UCH-1 (cell line): ENCODE measurements around a stretch of chr14.

- RRBS = no CpG with 5 or more reads among the region's 57 CpGs
Measured at GRCh38 chr14:100825663-100826666, 77.6 kb downstream of the RTL1 start.

- RRBS = no CpG with 5 or more reads among the region's 27 CpGs
Measured at GRCh38 chr14:100831692-100832730, 71.5 kb downstream of the RTL1 start.

- RRBS = no CpG with 5 or more reads among the region's 2 CpGs
Measured at GRCh38 chr14:100935865-100936204, 32.3 kb upstream of the RTL1 start.

- RRBS = no CpG with 5 or more reads among the region's 19 CpGs
Measured at GRCh38 chr14:101230112-101230519, 326.6 kb upstream of the RTL1 start.

- RRBS = no CpG with 5 or more reads among the region's 12 CpGs
Measured at GRCh38 chr14:101476903-101477424, 284.5 kb upstream of the PPP2R5C start.

- RRBS = no CpG with 5 or more reads among the region's 3 CpGs
Measured at GRCh38 chr14:101704197-101704528, 57.3 kb upstream of the PPP2R5C start.

GRCh38 chr14:101834359-101835005 is 73.0 kb downstream of the PPP2R5C start:
- RRBS = no CpG with 5 or more reads among the region's 5 CpGs

- RRBS = no CpG with 5 or more reads among the region's 9 CpGs
Measured at GRCh38 chr14:101837944-101838361, 76.4 kb downstream of the PPP2R5C start.

DNA sequence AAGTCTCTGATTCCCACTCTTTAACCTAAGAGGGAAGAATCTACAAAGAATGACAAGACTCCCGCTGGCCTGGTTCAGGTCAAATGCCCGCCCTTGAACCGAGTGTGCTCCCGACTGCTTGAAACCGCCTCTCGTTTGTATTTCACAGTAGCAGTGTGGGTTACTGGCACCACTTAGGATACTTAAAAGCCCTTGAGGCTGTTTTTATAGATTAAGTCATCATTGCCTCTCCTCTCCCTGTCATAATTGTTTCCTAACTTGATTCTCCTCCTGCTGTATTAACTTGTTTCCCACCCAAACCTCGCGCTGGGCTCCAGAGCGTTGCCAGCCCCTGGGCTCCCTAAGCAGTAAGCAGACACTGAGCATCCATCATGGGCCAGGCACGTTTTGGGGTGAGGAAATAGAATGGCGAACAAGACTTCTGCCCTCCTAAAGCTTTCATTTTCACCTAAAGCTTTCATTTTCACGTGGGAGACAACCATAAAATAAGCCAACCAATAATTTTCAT is 97.3 kb downstream of the PPP2R5C start:
- RRBS = no CpG with 5 or more reads among the region's 12 CpGs

- RRBS = no CpG with 5 or more reads among the region's 15 CpGs
Measured at GRCh38 chr14:101865213-101865889, 99.0 kb upstream of the DYNC1H1 start.

GRCh38 chr14:101948280-101949058 is 15.9 kb upstream of the DYNC1H1 start:
- RRBS = 4% methylated on average over 5 of the region's 50 CpGs

DNA sequence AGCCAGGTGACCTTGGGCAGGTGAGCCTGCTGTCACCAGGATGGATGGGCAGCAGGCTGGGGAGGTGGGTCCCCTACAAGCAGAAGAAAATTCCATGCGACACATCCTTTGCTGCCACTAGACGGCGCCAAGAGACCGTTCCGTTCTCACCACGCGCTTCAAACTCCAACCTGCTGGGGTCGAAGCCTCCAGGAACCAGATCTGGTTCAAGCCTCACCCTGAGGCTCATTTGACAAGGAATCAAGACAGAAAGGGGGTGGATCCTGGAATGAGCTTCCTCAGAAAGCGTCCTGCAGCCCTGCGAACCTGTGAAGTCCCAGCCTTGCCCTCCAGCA is 3.3 kb upstream of the DYNC1H1 start:
- RRBS = no CpG with 5 or more reads among the region's 10 CpGs

DNA sequence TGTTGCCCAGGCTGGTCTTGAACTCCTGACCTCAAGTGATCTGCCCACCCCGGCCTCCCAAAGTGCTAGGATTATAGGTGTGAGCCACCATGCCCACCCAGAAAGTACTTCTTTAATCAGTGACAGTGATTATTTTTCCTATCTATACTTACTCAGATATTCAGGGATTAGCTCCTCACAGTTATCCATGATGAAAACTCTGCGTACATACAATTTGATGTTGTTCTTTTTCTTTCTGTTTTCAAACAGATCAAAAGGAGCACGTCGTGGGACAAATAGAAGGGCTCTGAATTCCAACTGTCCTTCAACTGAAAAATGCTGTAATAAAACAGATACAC is 2.6 kb downstream of the HSP90AA1 start:
- RRBS = no CpG with 5 or more reads among the region's 4 CpGs

DNA sequence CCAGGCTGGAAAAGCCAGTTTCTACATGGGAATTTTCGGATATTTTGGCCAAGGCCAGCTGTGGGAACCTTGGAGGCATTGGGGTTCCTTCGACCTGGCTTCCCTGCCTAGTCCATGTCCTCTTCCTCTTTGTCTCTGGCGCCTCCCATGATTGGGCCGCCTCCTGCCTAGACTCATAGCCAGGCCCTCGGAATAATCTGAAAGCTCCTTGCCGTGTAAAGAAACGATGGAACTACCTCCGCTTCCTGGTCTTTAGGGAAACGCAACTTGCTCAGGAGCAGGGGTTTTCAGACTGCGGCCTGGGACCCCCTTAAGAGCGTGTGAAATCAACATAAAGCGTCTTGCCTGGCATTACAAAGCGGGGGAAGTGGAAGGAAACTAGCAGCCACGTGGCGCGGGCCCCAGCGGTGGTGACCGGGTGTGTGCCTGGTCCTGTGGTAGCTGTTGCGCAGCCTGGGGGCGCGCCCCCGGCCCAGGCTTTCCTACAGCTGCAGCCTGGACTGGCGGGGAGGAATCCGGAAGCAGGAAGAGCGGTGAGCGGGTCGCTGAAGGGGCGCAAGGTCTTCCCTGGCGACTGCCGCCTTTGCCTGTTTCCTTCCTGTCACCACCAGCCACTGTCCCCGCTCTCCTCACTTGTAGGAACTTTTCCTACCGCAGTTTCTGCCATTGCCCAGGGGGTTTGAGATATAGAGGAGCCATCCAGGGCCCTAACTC is 1.5 kb upstream of the HSP90AA1 start:
- RRBS = 98% methylated on average over 7 of the region's 32 CpGs

DNA sequence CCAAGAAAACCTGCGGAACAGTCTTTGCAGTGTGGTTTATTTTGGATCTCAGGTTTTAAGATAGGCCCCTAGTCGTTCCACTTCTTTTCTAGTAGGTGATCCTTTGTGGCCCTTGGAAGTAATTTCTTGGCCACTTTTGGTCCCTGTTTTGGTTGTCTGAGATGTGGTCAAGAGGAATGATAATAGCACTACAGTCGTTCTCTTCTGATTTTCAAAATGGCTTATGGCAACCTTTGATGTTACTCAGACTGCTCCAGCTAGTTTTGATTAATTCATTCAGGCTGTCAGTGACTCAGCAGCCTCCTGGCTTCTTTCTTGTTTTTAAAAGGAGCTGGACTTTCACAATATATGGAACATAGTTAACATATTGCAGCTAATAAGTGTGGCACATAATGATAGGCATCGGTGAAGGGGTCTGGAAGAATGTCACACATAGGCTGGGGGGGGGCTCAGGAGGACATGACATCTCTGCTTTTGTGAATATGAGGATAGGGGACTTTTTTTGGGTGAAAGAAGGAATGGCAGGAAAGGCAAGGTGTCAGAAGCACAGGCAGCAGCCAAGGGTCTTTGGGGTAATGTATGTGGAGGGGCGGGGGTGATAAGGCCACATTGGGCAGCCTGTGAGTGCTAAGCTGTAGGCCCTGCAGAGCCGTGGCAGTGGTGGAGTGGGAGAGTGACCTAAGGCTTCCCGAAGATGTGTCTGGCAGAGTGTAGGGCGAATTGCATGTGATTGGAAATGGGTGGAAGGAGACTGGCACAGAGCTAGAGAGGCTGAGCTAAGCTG is 47.5 kb downstream of the WDR20 start:
- RRBS = no CpG with 5 or more reads among the region's 8 CpGs

DNA sequence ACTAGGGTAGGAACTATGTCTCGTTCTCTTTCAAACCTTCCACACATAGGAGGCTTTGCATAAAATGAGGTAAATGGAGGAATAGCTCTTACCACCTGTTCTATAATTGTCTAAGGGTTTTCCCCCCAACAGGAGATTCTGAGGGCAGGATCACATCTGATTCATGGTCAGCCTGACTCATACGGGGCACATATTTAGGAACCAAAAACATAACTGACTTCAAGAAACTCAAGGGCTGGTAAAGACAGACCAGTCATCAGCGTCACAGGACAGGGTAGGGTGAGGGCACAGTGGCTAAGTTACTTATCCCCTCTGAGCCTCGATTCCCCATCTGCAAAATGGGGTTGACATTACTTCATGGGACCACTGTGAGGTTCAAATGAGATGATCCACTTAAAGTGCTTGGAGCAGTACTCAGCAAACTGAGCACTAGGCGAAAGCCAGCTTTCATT is 659 bp downstream of the CINP start:
- RRBS = no CpG with 5 or more reads among the region's 5 CpGs

DNA sequence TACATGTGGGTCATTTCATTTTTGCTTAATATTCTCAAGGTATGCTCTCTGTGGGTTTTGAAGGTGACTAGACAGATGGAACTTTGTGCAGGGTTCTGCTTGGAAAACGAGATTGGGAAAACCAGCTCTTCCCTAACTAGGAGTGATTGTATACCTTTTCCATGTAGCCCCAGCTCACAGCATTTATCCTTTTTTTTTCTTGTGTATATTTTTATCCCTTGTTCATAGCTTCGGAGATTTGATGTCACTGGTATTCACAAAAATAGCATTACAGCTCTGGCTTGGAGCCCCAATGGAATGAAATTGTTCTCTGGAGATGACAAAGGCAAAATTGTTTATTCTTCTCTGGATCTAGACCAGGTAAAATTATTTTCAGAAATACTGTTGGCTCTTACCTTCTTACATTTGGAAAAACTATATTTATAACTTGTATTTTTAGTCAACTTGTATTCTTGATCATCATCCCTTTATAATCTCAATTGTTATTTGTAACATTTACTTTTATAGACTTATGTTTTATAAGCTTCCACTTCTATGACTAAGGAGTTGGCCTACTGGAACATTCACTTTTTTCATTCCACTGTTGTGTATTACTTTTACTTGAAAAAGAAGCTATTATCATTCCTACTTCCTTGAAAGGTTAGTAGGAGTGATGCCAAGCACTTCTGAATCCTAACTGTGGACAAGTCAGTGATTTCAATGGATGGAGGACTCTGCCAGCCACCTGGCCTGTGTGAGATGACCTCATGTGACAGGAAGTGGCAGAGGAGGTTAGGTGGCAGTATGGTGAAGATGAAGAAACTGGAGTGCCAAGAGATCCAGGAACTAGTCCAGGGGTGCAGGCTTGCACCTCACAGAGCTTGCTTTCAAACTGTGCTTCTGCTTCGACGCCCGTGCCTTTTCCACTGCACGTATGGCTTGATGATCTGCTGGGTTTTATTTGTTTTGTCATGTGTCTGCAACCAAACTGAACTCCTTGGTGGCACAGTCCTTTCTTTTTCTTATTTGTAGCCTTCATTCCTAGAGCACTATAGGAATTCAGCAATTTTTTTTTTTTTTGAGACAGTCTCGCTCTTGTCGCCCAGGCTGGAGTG is 45.9 kb downstream of the TECPR2 start:
- RRBS = no CpG with 5 or more reads among the region's 8 CpGs

DNA sequence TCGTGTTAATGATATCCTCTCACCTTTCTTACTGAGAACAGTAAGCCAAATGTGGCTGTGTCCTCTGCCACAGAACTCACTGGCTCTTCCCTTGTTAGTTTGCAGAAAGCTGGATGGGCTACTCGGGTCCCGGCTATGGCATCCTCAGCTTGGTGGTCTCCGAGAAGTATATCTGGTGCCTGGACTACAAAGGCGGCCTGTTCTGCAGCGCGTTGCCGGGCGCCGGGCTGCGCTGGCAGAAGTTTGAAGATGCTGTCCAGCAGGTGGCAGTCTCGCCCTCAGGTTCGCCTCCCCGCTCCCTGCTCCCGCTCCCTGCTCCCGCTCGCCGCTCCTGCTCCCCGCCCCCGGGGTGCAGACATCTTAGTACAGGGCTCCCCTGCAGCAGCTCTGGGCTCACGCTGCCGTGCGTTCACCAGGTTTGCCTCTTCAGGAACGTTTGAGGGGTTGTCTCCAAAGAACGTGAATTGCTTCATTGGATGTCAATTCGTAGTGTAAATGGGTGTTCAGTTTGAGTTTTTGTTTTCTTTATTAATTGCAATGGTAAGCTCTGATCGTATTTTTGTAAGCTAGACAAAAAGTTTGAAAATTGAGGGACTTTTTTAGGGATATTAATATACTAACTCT is 71.5 kb downstream of the ANKRD9 start:
- RRBS = 9% methylated on average over 6 of the region's 27 CpGs

GRCh38 chr14:102474931-102475446 is 34.6 kb downstream of the ANKRD9 start:
- RRBS = no CpG with 5 or more reads among the region's 6 CpGs

DNA sequence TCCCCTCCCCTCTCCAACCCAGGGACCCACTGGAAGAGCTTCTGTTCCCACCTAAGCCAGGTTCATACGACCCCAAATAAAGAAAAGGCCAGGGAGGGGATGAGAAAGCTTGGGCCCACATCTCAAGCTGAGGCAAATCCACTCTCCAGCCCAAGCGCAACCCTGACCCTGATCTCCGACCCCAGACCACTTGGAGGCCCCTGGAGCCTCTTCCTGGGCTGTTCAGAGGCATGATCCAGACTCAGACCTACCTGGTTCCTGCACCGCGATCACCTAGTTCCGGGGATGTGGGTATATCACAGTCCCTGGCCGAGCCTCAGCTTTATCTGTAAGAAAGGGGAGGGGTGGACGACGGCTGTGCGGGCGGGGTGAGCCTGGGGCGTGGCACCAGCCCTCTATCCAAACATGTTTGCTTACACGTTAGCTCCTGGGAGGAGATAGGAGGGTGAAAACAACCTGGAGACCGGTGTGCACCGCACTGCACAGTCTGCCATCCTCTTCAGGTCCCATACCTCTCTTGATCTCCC is 1.3 kb downstream of the ANKRD9 start:
- RRBS = no CpG with 5 or more reads among the region's 15 CpGs